ENCODE measurements around the genes BORCS5, DDX47 and GPRC5A.

- PRO-cap: no peak
- RAMPAGE, long total RNA, 3 experiments: no peak in any of the 3 experiments
These were observed 133.6 kb downstream of the ETV6 start for GRCh38 chr12:11782712-11783792.

DNA sequence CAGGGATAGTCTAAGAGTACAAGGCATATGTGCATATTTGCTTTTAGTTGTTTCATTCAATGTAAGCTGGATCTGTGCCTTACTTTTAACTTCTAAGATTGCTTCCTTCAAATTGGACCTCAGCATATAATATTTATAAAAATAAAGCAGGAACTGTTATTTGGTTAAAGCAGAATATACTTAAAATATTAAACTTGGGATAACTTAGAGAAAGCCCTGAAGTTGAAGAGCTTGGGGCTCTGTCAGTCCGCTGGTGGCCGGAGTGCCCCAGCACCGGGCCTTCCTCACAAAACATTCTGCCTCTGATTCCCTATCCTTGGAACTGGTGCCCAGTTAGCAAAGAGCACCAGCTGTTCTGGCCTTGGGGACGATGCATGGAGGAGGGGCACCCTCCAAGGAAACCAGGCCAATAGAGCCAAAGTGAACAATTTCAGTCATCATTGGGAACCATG lies 145.6 kb downstream of the ETV6 start:
- PRO-cap: unidirectional peak, minus-strand start at position 308 of the sequence
- RAMPAGE, long total RNA, 3 experiments: no peak in any of the 3 experiments

DNA sequence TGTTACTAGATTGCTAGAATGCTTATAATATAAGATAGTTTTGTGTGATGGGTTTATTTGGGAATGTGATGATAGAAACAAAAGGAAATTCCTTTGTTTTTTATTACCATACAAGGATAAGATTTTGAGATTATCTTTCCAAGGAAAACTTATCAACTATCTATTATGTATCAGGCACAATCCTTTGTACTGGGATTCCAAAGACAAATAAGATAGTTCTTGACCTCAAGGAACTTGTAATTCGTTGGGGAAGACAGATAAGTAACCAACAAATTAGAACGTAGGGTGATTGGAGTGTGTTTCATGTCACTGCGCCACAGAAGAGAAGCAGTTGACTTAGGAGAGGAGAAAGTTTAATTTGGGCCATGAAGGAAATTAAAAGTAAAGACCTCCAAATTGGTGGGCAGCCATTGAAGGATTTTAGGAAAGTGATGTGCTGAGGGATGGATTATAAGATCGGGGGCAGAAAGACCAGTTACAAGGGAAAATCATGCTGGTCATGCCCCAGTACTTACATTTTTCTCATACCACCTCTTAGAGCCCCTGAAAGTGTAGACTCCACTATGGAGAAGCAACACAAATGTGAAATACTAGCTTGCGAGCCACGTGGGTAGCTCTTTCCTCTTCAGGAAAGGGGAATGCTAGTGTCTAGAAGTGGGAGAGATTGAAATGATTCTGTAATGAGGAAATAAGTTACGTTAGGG lies 148.6 kb downstream of the ETV6 start:
- PRO-cap: no peak
- RAMPAGE, long total RNA, 3 experiments: no peak in any of the 3 experiments

DNA sequence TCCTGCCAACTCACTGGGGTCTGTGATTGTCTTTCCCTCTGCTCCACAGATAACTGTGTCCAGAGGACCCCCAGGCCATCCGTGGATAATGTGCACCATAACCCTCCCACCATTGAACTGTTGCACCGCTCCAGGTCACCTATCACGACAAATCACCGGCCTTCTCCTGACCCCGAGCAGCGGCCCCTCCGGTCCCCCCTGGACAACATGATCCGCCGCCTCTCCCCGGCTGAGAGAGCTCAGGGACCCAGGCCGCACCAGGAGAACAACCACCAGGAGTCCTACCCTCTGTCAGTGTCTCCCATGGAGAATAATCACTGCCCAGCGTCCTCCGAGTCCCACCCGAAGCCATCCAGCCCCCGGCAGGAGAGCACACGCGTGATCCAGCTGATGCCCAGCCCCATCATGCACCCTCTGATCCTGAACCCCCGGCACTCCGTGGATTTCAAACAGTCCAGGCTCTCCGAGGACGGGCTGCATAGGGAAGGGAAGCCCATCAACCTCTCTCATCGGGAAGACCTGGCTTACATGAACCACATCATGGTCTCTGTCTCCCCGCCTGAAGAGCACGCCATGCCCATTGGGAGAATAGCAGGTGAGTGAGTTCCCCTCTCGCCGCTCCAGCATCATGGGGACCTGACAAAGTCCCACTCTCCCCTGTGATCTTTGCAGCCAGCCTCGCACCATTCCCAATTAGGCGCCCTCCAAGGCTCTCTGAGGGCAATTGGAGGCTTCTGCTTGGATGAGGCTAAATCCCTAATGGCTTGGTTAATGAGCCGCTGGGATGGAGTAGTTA lies 201.2 kb upstream of the BCL2L14 start:
- PRO-cap: no peak
- RAMPAGE, long total RNA, 3 experiments: no peak in any of the 3 experiments

- PRO-cap: no peak
- RAMPAGE, long total RNA, 3 experiments: no peak in any of the 3 experiments
These were observed 7.1 kb downstream of the MANSC1 start for GRCh38 chr12:12342800-12343415.

GRCh38 chr12:12356686-12357865 lies at the start of gene BORCS5:
BORCS5 (plus strand) TSS chr12:12357078.
- PRO-cap: bidirectional peak, plus-strand start at chr12:12357118, minus-strand start at chr12:12357013; unidirectional peak, minus-strand start at chr12:12357498
- RAMPAGE, long total RNA, 3 experiments: start-site peak on the plus strand in 3 of 3 experiments, at chr12:12357064-12357212 at its widest, 28 to 178 reads per replicate; start-site peak on the minus strand in 1 of 3 experiments, at chr12:12357025-12357044 at its widest, 7 reads per replicate

- PRO-cap: no peak
- RAMPAGE, long total RNA, 3 experiments: no peak in any of the 3 experiments
These were observed 85.0 kb downstream of the BORCS5 start for GRCh38 chr12:12441604-12442617.

DNA sequence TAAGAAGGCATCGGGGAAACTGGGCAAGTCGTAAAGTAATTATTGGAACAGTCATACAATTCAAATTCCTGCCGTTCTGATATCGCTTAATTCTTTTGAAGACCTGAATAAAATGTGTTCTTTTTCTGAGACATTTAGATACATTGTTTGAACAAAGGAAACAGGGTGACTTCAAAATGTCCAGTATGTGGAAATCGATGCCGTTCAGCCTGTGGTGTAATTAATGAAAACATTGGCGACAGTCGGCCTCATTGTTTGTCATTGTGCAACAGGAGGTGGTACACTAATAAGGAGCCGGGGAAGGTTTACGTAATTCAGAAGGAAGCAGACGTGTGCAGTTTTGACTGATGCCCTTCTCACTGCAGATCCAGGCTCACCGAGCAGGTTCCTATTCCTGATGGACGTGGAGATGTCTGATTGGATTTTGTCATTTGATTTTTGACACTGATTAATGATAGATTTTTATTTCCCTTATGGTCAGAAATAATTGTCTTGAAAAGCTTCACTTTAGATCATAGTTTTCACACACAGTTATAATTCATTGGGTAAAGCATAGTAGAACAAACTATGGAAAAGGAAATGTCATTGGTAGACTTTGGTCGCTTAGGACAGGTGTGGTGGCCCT lies 92.8 kb downstream of the BORCS5 start:
- PRO-cap: no peak
- RAMPAGE, long total RNA, 3 experiments: no peak in any of the 3 experiments

DNA sequence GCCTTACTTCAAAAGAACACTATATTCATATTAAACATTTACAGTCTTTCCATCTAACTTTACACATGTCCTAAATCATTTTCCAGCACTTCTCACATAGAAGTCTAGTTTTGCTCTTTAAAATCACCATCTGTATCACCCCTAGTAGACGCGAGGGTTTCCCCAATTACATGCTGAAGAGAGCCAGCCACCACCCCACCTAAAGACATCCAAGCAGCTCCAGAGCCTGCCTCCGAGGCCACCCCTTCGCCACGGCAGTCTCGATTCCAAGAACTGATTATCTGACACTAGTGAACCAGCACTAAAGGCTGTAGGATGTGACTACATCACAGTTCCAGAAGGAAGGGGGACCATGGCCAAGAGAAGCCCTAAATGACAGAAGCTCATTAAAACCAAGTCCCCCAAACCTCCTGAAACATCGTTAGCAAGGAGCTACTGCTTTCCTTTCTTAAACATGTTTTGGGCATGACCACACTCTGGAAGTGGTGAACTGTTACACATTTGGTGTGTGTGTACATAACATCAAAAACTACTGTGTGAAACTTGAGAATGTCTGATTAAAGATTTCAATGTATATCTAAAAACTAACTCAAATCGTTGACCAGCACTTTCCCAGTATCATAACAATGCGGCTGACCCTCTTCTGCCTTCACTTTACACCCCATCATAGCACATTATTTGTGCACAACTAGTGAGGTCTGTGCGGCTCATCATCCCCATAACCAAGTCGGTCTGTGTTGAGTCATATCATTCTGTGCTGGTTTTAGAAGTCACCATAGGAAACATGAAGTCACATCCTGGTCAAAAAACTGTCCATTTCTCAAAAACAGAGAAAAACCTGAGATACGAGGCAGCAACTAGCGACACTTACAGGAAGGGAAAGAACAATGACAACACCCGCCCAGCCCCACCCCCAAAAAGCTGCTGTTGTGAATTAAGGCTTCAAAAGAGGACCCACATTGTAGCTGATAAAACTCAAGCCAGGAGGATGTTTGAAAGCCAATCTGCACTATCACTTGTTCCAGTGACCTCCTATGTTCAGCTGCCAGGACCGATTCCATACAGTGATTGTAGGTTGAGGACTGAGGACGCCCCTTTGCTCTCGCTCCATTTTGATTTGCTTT lies 88.0 kb downstream of the DUSP16 start:
- PRO-cap: unidirectional peak, minus-strand start at position 736 of the sequence
- RAMPAGE, long total RNA, 3 experiments: no peak in any of the 3 experiments

- PRO-cap: no peak
- RAMPAGE, long total RNA, 3 experiments: no peak in any of the 3 experiments
These were observed 56.7 kb downstream of the DUSP16 start for GRCh38 chr12:12505855-12506426.

- PRO-cap: no peak
- RAMPAGE, long total RNA, 3 experiments: no peak in any of the 3 experiments
These were observed 28.3 kb downstream of the DUSP16 start for GRCh38 chr12:12534182-12534922.

GRCh38 chr12:12563912-12564336 lies 1.3 kb upstream of the DUSP16 start:
- PRO-cap: no peak
- RAMPAGE, long total RNA, 3 experiments: no peak in any of the 3 experiments

- PRO-cap: no peak
- RAMPAGE, long total RNA, 3 experiments: no peak in any of the 3 experiments
These were observed 20.7 kb upstream of the APOLD1 start for GRCh38 chr12:12764776-12765080.

- PRO-cap: no peak
- RAMPAGE, long total RNA, 3 experiments: no peak in any of the 3 experiments
These were observed 857 bp downstream of the APOLD1 start for GRCh38 chr12:12786426-12786605.

- PRO-cap: unidirectional peak, plus-strand start at chr12:12808206; bidirectional peak, plus-strand start at chr12:12808283, minus-strand start at chr12:12808292; bidirectional peak, plus-strand start at chr12:12808526, minus-strand start at chr12:12808305
- RAMPAGE, long total RNA, 3 experiments: no peak in any of the 3 experiments
These were observed 4.9 kb upstream of the DDX47 start for GRCh38 chr12:12807792-12809101.

- PRO-cap: unidirectional peak, plus-strand start at chr12:12813346
- RAMPAGE, long total RNA, 3 experiments: start-site peak on the plus strand in 2 of 3 experiments, at chr12:12813341-12813361 at its widest, 142 to 190 reads per replicate
These were observed at the start of gene DDX47 for GRCh38 chr12:12813067-12813614. DDX47 (plus strand) TSS chr12:12813346.

DNA sequence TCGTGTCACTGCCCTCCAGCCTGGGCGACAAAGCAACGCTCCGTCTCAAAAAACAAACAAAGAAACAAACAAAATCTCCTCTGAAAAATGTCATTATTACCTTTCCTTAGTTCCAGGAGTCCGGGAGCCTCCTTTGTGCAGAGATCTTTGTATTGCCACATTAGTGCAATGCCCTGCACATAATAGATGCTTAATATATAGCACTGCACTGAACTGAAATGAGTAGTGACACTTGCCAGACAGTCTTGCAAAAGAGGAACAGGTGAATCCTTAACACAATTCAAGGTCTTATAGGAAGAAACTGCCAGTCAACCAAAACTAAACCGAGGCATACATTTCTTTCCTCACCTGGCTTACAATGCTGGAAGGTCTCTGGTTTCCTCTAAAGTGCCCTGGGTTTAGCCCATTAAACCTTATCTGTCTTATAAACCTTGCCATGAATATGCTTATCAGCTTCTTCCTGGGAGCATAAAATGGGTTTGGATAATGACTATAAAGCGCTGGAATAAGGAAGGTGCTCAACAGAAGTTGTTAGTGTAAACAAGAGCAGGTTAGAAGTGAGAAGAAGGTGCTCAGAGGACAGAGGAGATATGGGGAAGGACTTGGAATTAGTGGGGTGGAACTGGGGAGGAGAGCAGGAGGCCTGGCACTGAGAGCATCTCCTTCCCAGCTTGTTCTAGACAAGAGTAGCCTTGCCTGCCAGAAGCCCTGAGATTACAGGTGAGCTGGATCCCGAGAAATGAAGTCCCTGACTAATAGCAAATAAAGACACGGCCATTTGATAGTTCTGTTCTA lies 14.2 kb upstream of the GPRC5A start:
- PRO-cap: no peak
- RAMPAGE, long total RNA, 3 experiments: no peak in any of the 3 experiments

- PRO-cap: bidirectional peak, plus-strand start at chr12:12891565, minus-strand start at chr12:12891293
- RAMPAGE, long total RNA, 3 experiments: start-site peak on the plus strand in 1 of 3 experiments, at chr12:12891510-12891562 at its widest, 7 reads per replicate
These were observed at the start of gene GPRC5A for GRCh38 chr12:12891061-12891862. GPRC5A (plus strand) TSS chr12:12891562.

DNA sequence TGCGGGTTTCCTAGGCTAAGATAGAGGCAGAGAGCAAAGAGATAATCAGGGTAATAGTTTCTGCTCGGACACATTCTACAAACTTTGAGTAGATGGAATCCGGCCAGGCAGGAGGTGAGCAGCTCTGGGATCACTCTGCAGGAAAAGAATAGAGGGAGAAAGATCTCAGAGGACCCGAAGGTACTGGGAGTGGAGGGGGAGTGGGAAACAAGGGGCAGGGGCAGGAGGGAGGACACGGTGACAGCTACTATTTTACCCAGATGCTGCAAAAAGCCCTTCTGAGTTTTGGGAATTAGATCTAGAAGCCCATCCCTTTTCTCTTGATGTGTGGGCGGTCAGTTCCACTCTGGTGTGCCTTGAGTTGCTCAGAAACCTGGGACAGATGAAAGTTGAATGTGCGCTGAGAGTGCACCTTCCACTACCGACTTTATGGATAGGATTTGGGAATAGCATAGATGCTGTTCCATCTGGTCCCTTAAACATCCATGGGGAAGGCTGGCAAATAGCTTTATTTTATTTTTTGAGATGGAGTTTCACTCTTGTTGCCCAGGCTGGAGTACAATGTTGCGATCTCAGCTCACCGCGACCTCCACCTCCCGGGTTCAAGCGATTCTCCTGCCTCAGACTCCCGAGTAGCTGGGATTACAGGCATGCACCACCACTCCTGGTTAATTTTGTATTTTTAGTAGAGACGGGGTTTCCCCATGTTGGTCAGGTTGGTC lies 662 bp downstream of the GPRC5A start:
- PRO-cap: no peak
- RAMPAGE, long total RNA, 3 experiments: no peak in any of the 3 experiments

- PRO-cap: no peak
- RAMPAGE, long total RNA, 3 experiments: no peak in any of the 3 experiments
These were observed 10.0 kb downstream of the GPRC5A start for GRCh38 chr12:12901014-12902162.